Mesenchymal stem cell of the bone marrow (primary cell): ENCODE measurements around a stretch of chr1.

- CAGE, long polyA plus RNA = no peak
Observed at GRCh38 chr1:22508988-22509419, 54.3 kb upstream of the EPHA8 start.

DNA sequence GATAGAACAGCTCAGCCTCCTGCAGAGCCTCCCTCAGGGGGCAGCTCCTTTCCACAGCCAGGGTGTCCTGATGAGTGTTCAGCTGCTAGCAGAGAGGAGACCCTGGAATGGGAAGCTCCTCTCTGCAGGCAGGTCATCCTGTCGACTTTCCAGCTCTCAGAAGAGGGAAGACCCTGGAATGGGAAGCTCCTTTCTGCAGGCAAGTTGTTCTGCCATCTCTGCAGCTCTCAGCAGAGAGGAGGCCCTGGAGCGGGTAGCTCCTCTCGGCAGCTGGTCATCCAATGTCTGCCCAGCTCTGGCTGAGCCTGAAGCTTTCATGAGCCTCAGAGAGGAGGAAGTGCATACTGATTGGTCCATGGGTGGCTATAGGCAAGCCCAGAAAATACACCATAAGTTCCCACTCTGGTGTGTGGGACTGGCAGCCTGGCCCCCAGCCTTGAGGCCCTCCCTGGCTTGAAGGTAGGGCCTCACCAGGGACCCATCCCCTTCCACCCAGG lies 1.7 kb upstream of the C1QA start:
- CAGE, long polyA plus RNA = no peak

- CAGE, long polyA plus RNA = no peak
Observed at GRCh38 chr1:22828808-22829435, 118.3 kb downstream of the EPHB2 start.

DNA sequence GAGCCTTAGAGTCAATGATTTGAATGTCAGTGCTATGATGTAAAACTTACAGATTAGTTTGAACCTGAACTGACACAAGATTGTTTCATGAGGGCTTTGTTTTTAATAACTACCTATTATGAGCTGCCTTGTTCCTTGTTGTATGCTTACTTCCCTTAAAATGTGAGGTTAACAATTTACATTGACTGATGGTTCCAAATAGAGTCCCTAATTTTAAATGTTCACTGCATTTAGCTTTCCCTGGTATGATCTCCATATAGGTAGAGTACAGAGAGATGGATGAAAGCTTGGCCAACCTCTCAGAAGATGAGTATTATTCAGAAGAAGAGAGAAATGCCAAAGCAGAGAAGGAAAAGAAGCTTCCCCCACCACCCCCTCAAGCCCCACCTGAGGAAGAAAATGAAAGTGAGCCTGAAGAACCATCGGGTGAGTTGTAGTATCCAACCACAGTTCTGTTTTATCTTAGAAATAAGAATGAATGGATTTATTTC lies 11.0 kb downstream of the KDM1A start:
- CAGE, long polyA plus RNA = no peak

- CAGE, long polyA plus RNA = no peak
Observed at GRCh38 chr1:23196525-23197308, 20.6 kb downstream of the HTR1D start.

DNA sequence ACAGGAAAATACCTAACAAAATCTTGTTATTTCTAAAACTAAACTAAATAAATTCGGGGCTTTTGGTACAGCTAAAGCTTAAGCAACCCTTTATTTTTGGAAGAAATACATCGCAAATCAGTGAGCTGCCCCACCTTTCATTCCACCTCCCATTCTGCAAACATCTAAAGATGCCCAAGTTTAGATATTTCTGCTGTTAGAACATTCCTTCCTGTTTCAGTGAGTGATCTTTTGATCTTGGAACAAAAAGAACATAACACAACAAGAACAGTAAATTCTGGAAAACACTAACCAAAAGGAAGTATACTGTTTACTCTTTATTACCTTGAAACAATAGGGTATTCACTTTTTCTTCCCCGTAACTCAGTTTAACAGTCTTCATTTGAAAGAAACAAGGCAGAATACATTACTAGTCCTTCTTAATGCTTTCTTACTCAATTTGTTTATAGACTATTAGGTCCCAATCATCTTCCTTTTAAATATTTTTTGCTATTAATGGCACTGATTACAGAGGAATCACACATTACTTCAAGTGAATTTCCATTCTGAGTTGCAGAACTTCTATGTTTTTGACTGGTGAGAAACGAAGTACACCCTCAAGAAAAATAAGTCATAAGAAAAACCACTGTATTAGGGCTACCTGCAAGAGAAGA lies 40.5 kb downstream of the HNRNPR start:
- CAGE, long polyA plus RNA = no peak

- CAGE, long polyA plus RNA = no peak
Observed at GRCh38 chr1:23318464-23318835, 25.6 kb downstream of the HNRNPR start.

GRCh38 chr1:23319089-23320247 lies 24.6 kb downstream of the HNRNPR start:
- CAGE, long polyA plus RNA = no peak

GRCh38 chr1:23395204-23395559 lies 25.5 kb upstream of the ZNF436 start:
- CAGE, long polyA plus RNA = no peak

DNA sequence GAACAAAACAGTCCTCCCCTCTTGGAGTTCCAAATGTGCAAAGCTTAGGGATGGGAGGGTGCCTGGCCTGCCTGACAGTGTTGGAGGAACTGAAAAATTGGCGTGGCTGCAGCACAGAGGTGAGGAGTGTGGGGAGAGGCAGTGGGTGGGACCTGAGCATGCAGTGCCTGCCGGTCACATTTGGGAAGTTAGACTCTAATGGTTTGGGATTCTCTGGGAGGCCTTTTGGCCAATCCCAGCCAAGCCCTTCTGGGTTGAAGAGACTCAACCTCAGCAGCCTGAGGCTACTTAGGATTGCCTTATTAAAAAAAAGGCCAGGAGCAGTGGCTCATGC lies 2.3 kb upstream of the TCEA3 start:
- CAGE, long polyA plus RNA = no peak

DNA sequence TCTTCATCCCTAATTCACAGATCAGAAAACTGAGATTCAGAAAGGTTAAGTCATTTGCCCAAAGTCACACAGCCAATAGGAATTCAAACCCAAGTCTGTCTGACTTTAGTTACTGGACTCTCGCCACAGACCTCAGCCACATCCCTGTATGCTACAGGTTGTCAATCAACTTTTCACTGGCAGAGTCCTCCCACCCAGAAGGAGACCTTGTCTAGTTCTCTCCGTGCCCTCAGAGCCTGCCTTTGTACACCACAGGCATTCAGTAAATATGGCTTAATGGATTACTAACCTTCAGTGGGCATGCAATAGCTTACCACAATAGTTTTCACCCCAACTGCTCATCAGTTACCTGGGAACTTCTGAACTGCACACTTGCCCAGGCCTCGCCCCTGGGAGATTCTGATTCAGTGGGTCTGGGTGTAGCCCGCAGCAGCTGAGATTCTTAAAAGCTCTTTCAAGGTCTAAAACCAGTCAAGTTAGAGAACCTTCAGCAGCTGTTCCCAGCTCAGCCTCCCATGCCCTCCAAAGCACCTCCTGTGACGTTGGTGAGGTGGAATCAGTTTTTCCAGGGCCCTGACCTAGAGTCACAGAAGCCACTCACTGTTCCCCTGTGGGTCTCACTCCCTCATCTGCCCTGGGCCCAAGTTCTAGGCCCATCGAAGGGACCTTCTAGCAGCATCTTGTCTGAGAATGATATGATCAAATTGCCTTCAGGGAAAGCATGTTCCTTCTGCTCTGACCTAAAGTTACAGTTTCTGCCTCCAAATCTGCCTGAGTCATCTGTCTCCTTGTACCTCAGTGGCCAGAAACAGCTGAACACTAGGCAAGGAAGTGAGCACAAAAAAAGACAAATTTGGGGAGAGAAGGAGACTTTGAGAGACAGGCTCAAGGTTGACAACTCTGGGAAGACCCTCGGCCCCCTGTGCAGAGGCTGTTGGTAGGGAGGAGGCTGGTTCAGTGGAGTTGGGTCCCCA lies 10.8 kb downstream of the ASAP3 start:
- CAGE, long polyA plus RNA = no peak

DNA sequence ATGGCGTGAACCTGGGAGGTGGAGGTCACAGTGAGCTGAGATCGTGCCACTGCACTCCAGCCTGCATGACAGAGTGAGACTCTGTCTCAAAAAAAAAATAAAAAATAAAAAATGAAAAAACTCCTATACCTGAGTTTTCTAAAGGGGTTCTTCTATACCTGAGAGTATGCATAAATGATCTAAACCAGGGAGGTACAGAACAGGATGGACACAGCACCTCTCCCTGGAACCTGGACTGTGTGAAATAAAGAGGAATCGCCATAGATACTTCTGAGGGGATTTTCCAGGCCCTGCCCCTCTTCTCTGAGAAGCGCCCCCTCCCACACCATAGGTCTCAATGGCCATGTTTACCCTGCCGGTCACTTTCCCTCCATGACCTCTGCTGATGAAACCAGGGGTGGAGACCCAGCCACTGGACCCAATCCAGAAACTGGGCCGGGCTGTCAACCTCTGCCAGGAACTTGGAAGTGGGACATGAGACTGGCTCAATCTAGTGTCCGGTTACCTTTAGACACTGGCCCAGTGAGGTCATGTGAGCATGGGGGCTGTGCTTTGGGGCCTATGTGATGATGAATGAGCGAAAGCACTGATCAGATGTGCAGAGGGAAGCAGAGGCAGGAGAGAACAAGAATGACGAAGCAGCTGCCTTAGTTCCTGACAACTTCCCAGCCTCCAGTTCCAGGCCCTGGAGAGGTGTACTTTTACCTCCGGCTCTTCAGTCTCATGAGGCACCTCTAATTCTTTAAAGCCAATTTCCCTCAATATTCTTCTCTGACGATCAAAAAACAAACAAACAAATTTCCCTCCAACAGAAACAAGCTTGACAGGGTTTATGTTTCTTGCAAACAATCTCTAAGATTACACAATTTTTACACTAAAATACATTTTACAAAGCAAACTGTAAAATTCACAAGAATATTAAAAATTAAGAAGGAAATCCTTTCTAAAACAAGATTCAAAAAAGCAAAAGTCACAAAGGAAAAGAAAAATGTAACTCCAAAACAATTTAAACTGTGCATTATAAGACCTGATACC lies 5.0 kb downstream of the ASAP3 start:
- CAGE, long polyA plus RNA = no peak

DNA sequence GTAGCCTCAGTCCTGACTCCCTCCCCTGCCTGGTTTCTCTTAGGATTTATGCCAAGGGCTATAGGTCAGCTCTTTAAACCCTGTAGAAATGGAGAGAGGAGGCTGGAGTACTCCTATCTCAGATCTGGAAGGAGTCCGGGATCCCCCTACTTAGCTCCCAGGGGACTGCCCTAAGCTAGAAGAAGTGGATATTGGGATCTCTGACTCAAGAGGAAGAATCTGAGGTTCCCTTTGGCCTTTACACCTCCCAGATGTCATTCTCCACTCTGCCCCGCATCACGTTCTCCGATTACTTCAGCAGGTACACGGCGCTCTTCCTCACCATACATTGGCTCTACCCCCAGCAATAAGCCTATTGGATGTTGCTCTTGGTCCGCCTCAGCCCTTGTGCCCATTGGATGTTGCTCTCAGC lies 9.7 kb downstream of the E2F2 start:
- CAGE, long polyA plus RNA = no peak

- CAGE, long polyA plus RNA = no peak
Observed at GRCh38 chr1:23524646-23525672, 6.1 kb downstream of the E2F2 start.

DNA sequence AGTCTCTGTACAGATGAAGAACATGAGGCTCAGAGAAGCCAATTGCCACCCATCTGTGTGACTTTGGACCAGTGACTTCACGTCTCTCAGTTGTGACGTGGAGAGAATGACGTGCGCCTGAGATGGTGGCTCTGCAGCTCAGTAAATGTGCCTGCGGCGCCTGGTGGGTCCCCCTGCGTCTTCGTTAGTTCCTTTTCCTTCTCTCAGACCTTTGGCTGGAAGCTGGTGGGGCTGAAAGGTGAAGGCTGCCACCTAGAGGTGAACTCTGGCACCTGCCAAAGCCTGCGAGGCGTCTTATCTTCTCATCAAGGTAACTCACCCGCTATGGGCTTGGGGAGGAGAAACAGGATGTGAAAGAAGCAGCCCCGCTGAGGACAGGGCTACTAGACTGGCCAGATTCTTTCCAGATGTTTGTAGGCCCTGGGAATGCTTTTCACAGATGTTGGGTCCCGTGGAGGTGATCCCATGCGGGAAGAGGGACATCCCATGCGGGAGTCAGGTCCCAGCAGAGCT lies 8.8 kb upstream of the E2F2 start:
- CAGE, long polyA plus RNA = no peak

DNA sequence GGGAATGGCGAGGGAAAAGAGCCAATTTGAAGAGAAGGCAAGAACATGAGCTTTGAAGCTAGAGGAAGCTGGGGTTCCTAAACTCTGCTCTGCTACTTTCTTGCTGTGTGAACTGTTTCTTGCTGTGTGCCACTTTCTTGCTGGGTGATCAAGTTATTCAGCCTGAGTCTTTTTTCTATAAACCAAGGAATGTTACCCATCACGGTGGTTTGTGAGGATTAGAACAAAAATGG lies 3.7 kb downstream of the ID3 start:
- CAGE, long polyA plus RNA = no peak

DNA sequence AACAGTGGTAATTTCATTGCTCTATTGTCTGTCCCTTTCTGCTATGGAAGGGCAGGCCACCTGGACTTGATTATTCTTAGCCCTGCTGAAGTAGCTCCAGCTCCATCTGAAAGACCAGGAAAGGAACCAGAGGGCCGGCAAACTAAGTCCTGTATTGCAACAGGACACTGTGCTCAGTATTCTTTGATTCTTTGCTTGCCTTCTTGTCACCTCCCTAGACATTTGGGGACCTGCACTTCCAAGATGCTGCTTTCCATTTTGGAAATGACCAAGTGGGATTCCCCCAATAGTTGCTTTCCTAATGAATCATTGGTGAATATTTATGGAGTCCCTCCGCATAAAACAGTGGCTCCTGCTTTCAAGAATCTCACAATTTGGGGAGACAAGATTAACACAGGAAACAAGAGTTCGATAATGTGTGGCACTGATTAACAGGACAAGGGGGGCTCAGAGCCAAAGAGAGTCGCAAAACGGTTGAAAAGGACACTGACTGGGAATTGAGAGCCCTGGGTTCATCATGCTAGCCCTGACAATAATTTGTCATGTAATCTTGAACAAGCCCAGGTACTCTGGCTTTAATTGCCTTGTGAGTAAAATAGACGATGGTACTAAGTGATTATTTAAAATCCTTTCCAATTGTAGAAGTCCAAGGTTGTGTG lies 1.3 kb upstream of the ID3 start:
- CAGE, long polyA plus RNA = no peak

- CAGE, long polyA plus RNA = no peak
Observed at GRCh38 chr1:23569205-23569553, 9.9 kb upstream of the ID3 start.

DNA sequence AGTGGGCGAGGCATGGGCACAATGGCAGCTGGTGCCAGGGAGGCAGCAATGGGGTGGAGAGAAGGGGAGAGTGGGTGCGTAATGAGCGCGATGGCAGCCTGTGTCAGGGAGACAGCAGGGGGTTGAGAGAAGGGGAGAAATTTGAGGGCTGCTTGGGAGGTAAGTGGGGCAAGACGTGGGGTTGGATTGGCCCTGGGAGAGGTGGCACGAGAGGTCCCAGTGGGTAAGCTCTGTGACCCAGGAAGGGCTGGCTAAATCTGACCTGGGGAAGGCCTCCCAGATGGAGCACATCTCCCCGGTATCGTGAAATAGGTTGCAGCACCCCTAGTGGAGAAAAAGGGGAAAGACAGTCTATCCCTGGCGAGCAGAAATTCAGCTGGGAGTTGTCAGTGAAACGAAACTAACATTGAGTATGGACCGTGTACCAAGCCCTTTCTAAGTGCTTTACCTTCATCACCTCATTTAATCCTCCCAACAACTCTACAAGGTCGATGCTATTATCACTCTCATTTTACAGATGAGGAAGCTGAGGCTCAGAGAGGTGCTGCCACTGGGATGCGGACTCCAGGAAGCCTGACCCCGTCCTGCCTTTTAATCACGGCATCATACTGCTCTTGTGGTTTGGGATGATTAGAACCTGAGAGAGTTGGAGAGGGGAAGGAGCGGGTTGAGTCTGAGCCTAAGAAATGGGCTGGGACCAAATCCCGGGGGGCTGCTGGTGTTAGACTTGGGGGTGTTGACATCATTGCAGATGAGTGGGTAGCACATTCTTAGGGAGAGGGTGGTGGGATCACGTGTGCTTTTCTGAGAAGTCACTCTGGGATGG lies 56.6 kb upstream of the RPL11 start:
- CAGE, long polyA plus RNA = no peak

DNA sequence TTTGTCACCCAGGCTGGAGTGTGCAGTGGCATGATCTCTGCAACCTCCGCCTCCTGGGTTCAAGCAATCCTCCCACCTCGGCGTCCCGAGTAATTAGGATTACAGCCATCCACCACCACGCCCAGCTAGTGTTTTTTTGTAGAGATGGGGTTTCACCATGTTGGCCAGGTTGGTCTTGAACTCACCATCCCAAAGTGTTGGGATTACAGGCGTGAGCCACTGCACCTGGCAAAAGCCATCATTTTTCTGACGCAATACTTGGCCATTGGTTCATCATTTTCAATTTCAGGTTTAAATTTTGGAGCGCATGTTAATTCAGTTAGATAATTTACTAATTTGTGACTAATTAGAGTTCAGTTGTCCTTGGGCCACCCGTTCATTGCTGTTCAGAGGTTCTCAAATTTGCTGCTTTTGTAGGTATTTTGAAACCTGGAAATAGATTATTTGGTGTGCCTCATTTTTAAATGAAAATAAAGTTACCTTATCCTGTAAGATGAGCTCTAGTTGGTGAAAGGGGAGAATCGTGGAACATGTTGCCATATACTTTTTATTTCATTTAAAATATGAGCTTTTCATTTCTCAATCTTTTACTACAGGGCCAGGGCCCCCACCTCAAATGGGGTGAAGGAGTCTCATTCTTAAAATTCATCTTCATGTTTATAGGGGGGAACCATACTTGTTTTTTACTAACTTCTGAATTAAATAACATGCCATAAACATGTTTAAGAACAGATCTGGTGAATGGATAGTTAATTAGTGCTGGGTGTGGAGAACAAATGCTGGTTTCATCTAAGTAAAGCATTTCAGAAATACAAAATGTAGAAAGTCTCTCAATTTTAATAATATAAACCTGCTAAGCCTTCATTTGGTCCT lies 6.2 kb downstream of the RPL11 start:
- CAGE, long polyA plus RNA = no peak